Cerebellum (tissue), 5 donors: ENCODE measurements around the gene FIBCD1.

DNA sequence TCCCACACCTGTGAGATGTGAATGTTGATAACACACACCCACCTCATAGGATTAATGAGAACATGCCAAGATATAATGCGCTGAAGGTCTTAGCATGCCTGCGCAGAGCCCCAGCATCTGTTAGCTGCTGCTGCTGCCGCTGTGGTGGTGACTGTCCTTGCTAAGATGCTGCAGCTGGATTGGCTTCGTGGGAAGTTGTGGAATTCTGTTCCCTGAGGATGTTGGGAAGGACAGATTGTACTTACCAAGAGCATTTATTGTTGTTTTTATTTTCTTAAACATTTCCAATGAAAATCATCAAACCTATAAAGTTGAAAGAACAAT is 52.5 kb upstream of the ABL1 start:
- PRO-cap, 3 experiments: no peak in any of the 3 experiments
- RAMPAGE, long total RNA: no peak

GRCh38 chr9:130786832-130787569 is 48.1 kb upstream of the ABL1 start:
- PRO-cap, 3 experiments: no peak in any of the 3 experiments
- RAMPAGE, long total RNA: no peak

GRCh38 chr9:130842978-130843782 is 8.1 kb downstream of the ABL1 start:
- PRO-cap, 3 experiments: no peak in any of the 3 experiments
- RAMPAGE, long total RNA: no peak

DNA sequence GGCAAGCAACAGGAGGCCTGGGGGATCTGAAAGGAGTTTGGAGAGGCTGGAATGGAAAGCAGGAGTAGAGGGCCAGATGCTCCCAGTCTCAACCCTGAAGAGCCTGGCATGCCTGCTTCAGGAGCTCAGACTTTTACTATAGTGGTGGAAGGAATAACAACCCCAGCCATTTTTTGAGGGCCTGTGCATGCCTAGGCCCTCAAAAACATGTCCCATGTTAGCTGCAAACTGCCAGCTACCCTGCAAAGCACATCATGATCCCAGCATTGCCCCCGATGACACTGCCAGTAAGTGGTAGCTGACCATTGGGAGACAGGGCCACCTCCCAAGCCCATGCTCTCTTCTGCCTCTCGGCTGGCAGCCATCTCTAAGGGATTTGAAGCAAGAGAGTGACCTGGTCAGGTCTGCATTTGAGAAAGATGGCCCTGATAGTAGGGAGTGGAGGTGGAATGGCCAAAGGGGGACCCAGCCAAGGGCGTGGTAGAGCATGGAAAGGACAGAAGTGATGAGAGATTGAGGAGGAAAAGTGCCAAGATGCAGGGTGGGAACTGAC is 8.8 kb downstream of the ABL1 start:
- PRO-cap, 3 experiments: no peak in any of the 3 experiments
- RAMPAGE, long total RNA: no peak

DNA sequence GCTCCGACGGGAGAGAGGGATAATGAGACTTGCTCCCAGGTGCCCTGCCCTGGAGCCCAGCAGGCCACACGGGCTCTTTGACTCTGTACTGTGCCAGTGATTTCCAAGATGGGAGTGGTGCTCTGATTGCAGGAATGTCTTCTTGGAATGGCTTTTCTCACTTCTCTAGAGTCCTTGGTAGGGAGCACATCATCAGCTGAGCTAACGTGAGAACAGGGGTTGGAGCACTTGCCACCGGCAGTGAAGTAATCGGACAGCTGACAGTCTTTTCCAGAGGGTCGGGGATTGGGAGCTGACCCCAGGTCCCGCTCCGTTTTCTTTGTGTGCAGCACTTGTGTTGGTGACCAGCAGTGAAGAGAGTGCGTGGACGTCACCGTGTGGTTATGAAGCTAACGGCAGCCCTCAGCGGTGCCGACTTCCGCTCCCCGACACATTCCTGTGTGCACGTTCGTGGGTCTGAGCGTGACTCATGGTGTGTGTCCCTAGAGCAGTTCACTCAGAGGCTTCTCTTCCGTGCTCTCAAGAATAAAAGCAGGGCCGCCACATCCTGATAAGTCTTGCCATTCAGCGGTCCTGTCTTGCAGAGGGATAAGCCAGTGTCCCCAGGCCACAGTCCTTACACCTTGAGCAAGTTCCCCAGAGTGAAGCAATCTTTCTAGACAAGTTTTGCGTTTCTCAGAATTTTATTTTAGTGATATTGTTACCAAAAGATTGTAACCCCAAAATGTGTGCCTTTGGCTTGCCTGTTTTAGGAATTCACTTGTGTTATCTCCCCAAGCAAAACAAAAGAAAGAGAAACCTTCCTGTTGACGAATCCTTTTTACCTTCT is 25.7 kb downstream of the ABL1 start:
- PRO-cap, 3 experiments: no peak in any of the 3 experiments
- RAMPAGE, long total RNA: no peak

- PRO-cap, 3 experiments: no peak in any of the 3 experiments
- RAMPAGE, long total RNA: no peak
These were observed at the start of gene FIBCD1 for GRCh38 chr9:130938321-130939523. Gene FIBCD1, minus strand, starts transcription at chr9:130939247.

DNA sequence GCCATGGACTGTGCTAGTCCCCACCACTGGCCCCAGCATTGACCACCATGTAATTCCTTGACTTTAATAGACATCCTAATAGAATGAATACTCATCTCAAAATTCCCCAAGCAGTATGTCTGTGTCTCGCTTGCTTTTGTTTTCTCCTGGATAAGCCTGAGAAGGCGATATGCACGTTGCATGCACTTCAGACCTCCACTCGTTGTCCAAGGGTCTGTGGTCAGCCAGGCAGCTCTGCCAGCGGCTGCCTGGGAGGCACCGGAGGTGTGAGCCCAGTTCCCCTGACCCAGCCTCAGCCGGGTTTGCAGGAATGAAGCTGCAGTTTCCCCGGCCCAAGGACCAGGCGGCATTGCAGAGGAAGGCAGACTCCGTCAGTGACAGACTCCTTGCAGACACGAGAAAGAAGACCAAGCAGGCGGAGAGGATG is 11.1 kb upstream of the AIF1L start:
- PRO-cap, 3 experiments: no peak in any of the 3 experiments
- RAMPAGE, long total RNA: no peak

DNA sequence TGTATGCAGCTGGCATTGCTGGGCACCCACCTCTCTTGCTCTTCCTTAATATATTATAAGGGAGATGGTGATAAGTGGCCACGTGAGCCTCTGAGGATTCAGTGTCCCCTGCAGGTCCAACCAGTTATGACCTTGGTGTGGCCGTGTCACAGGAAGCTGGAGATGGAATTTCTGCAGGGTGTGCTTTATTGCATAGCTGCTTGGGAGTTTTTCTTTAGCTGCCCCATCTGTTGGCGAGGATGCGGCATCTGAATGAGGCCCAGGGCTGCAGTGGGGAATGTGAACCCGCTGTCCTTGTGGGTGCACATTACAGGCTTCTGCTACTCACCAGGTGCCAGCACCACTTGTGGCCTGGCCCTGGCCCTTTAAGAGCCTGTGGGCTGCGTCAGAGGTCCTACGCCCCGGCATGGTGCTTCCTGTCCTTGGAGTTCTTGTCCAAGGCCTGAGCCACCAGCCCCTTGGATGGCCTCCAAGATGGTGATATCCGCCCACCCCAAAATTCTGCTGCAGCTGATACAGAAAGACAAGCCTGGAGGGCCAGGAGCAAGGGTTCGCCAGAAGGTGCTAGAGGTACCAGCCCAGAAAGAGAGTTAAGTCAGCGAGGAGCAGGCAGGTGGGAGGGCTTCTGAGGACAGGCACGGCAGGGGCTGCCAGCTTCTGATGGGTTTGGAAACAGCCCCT is 6.2 kb downstream of the AIF1L start:
- PRO-cap, 3 experiments: no peak in any of the 3 experiments
- RAMPAGE, long total RNA: no peak

DNA sequence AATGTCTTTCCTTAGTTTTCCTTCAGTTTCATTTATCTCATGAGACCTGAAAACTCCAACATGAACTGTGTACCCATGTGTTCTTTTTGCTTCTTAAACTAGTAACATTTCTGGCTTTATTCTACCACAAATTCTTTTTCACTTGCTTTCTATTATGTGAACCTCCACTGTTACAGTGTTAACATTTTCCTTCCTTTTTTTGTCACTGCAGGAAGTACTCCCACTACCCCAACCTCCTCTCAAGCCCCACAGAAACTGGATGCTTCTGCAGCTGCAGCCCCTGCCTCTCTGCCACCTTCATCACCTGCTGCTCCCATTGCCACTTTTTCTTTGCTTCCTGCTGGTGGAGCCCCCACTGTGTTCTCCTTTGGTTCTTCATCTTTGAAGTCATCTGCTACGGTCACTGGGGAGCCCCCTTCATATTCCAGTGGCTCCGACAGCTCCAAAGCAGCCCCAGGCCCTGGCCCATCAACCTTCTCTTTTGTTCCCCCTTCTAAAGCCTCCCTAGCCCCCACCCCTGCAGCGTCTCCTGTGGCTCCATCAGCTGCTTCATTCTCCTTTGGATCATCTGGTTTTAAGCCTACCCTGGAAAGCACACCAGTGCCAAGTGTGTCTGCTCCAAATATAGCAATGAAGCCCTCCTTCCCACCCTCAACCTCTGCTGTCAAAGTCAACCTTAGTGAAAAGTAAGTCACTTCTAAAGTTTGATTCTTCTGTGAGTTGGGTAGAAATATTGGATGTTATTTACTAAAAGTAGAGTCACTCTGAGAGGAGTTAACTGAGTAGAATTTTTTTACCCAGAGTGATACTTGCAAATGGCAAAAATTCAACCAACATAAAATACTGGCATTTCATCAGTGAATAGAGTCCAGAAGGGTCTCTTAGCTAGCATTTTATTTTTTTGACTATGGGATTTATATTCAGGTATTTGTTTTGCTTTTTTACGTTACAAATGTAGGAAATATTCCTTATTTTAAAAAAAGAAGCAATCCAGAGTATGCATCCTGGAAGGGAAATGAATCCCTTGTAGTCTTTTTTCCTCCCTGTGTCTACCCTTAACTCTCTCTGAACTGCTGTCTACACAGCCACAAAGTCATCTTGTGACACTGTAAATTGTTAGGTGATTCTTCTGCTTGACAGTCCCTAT is 19.1 kb downstream of the NUP214 start:
- PRO-cap, 3 experiments: no peak in any of the 3 experiments
- RAMPAGE, long total RNA: no peak

GRCh38 chr9:131393017-131393566 is 794 bp upstream of the PRRC2B start:
- PRO-cap, 3 experiments: no peak in any of the 3 experiments
- RAMPAGE, long total RNA: no peak

GRCh38 chr9:131443610-131443909 is 49.7 kb downstream of the PRRC2B start:
- PRO-cap, 3 experiments: no peak in any of the 3 experiments
- RAMPAGE, long total RNA: no peak

GRCh38 chr9:131467448-131468346 is 35.0 kb upstream of the POMT1 start:
- PRO-cap, 3 experiments: no peak in any of the 3 experiments
- RAMPAGE, long total RNA: no peak

DNA sequence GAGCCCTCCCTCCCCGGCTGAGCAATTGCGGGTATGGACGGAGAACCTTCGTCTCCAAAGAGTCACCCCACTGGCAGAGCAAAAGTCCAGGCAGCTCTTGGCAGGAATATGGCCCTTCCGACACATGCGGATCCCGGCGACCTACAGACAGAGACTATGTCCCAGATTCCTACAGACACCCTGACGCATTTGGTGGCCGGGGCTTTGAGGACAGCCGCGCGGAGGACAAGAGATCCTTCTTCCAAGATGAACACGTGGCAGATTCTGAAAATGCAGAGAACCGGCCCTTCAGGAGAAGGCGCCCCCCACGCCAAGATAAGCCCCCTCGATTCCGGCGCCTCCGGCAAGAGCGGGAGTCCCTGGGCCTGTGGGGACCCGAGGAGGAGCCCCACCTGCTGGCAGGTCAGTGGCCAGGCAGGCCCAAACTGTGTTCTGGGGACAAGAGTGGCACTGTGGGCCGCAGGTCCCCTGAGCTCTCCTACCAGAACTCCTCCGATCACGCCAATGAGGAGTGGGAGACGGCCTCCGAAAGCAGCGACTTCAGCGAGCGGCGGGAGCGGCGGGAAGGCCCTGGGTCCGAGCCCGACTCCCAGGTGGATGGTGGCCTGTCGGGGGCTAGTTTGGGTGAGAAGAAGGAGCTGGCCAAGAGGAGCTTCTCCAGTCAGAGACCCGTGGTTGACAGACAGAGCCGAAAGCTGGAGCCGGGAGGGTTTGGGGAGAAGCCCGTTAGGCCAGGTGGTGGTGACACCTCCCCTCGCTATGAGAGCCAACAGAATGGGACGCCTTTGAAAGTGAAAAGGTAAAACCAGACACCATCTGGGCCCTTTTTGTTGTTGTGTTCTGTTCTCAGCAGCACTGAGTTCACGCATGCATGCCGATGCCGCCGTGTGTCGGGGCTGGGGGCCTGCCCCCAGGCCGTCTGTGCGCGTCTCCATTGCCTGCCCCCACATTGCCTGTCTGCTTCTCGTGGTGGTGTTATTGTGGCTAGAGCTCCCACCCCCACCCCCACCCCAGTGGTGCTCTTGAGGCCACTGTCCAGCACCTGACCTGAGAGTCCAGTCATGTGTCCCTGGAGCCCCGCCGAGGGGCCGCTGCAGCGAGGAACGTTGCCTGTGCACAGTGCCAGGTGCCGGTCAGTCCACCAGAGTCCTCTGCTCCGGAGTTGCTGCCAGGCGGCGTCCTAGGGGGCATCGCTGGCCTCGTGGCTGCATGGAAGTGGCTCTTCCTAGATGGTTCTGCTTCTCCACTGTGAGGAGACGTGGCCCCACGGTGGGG is 26.5 kb upstream of the POMT1 start:
- PRO-cap, 3 experiments: no peak in any of the 3 experiments
- RAMPAGE, long total RNA: no peak

DNA sequence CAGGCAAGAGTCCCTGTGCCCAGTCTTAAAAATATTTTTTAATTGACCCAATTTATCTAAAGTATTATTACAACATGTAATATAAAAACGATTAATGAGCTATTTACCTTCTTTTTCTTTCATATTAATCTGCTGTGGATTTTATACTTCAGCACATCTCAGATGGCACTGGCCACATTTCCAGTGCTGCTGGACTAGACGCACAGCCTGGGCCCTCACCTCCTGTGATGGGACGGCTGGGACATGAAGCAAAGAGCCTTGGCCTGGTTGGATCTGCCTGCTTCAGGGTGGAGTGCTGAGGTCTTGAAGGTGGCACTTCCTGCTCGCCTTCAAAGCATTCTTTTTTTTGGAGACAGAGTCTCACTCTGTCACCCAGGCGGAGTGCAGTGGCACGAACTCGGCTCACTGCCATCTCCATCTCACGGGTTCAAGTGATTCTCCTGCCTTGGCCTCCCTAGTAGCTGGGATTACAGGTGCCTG is 73.2 kb downstream of the RAPGEF1 start:
- PRO-cap, 3 experiments: no peak in any of the 3 experiments
- RAMPAGE, long total RNA: no peak

DNA sequence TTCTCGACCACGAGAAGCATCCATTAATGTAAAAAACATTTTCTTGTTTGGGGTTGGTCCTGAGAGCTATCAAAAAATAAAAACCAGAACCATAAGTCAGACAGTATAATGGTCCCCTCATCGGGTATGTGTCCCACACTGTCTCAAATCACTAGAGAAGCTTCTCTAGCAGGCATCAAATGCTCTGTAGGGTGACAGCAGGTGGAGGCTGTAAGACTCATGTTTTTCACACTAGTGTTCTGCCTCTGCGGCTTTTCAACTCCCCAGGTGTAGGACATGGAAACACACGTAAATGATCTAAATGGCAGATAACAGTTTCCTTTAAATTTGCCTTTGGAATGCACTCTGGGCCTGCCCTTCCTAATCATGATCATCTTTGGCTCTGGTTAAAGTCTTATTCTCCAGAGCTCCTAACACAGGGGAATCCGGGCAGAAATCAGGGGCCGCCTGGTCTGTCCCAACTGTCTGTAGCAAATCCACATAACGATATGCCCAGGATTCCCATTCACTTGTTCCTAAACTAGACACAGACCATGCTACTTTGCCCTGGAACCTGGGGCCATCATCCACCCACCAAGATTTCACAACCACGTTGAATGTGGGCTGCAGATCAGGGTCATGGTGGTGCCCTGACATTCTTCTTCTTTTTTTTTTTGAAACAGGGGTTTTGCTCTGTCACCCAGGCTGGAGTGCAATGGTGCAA is 34.1 kb downstream of the RAPGEF1 start:
- PRO-cap, 3 experiments: no peak in any of the 3 experiments
- RAMPAGE, long total RNA: no peak

GRCh38 chr9:131765118-131765378 is 25.2 kb upstream of the RAPGEF1 start:
- PRO-cap, 3 experiments: no peak in any of the 3 experiments
- RAMPAGE, long total RNA: no peak

DNA sequence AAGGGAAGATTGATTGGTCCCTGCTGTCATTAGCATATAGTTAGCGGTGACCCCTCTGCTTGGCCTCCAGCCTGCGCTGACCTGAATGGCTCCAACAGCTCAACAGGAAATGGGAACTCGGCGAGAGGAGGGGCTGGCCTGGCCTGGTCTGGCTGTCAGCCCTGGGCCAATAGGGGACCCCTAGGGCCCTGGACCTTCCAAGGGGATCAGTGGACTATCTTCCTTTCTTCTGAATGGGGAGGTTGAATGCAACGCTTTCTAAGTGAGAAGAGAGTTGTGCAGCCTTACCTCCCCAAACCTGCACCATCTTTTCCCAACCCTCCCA is 67.8 kb upstream of the RAPGEF1 start:
- PRO-cap, 3 experiments: no peak in any of the 3 experiments
- RAMPAGE, long total RNA: no peak

GRCh38 chr9:132006749-132007463 is 72.8 kb downstream of the MED27 start:
- PRO-cap, 3 experiments: no peak in any of the 3 experiments
- RAMPAGE, long total RNA: no peak

DNA sequence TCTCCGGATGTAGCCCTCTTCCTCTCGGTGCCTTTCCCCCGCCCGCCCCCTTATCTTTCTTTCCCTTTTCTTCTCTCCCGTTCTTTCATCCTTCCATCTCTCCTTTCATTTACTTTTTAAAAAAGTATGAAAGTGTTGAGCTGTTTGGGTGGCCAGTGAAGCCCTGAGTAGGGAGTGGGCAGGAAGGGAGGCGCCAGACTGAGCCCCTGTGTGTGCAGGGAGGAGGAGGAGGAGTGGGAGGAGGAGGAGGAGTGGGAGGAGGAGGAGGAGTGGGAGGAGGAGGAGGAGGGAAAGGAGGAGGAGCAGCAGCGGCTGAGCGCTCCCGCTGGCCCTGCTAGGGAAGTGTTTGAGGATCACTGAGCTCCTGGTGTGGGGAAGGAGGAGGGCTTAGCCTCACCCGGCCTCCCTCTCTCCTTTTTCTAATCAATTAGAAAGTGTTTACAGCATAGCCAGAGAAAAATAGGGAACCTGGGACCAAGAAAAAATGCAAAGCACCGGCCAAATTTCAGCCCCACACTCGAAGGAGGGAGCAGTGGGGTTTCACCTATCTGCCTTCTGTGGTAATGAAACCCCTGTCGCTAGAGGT is 23.8 kb downstream of the NTNG2 start:
- PRO-cap, 3 experiments: no peak in any of the 3 experiments
- RAMPAGE, long total RNA: no peak

DNA sequence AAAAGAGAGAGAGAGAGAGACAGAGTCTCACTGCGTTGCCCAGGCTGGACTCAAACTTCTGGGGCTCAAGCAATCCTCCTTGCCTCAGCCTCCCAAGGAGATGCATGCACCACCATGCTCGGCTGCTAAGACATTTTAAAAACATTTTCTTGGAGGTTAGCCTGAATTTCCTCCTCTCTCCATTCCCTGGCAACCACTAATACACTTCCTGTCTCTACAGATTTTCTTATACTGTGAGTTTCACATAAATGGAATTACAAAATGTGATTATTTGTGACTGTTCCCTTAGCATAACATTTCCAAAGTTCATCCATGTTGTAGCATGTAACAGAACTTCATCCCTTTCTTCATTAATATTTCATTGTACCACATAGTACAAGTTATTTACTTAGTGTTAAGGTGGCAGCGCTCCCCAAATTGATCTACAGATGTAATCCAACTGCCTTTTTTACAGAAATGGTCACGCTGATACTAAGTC is 82.3 kb downstream of the SETX start:
- PRO-cap, 3 experiments: no peak in any of the 3 experiments
- RAMPAGE, long total RNA: no peak